UCH-1 (cell line): ENCODE measurements around the genes CXADR, JAM2 and CYYR1.

- RRBS, result no CpG with 5 or more reads among the region's 4 CpGs
Measured at GRCh38 chr21:16302783-16303255, 573.0 kb downstream of the USP25 start.

GRCh38 chr21:16533617-16534189 lies 803.9 kb downstream of the USP25 start:
- RRBS, result no CpG with 5 or more reads among the region's 7 CpGs

- RRBS, result no CpG with 5 or more reads among the region's 8 CpGs
Measured at GRCh38 chr21:16534969-16535612, 805.3 kb downstream of the USP25 start.

DNA sequence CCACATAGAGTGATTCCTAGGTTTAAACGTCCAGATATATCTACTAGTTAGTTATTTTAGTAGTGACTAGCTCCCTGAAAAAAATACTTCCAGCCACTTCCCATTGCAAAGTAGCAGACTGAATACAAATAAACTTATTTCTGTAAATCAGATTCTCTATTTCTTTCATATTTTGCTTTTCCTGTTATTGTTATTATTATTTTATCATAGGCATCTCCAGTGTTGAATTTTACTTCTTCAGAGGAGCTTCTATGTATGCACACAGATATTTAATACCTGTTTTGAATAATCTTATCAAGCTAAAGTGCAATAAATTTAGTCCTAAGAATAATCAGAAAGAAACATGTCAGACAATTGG lies 762.8 kb upstream of the CXADR start:
- RRBS, result no CpG with 5 or more reads among the region's 1 CpG

DNA sequence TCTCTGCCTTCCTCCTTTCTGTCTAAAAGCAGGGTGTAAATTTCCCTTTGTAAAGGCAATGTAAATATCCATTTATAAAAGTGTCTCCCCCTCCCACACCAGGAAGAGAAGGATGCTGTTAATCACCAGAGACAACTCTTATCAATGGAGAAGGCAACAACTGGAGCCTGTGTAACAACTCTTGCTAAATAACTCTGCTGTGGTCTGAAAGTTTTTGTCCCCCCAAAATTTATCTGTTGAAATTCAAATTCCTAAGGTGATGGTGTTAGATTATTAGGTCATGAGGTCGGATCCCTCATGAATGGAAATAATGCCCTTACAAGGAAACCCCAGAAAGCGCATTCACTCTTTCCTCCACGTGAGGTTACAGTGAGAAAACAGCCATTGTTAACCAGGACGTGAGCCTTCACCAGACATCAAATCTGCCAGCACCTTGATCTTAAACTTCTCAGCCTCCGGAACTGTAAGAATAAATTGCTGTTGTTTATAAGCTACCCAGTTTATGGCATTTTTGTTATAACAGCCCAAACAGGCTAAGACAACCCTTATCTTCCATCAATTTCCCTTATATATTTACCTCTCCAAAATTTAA lies 141.9 kb upstream of the CXADR start:
- RRBS, result no CpG with 5 or more reads among the region's 5 CpGs

GRCh38 chr21:17451440-17452063 lies 61.3 kb upstream of the CXADR start:
- RRBS, result no CpG with 5 or more reads among the region's 4 CpGs

DNA sequence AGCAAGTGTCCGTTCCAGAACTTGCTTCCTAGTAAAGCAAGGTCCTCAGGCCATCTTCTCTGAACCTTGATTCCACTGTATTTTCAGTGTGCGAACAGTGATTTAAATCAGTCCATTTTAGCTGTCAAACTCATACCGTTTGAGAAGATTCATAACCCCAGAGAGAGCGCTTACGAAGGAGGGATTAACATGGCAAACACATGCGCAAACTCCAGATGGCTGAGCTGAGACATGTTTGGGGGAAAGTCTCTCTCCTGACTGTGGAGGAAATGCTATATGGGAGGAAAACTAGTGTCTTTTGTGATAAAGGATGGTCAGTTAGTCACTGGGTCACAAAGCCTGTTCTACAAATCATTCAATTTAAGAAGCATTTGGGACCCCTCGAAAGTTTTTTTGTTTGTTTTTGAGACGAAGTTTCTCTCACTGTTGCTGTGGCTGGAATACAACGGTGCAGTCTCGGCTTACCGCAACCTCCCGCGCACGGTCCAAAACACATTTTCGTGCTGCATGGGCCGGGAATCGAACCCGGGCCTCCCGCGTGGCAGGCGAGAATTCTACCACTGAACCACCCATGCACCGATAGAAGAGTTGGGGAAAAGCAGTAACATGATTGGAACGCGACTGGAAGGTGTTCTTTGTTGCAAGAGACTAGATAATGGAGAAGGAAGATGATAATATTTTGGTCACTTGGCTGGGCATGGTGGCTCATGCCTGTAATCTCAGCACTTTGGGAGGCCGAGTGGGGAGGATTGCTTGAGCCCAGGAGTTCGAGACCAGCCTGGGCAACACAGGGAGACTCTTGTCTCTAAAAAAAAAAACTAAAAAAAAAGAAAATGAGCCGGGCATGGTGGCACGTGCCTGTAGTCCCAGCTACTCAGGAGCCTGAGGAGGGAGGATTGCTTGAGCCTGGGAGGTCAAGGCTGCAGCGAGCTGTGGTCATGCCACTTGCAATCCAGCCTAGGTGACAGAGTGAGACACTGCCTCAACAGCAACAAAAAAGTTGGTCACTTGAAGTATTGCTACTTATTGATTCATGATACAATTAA lies 58.2 kb upstream of the CXADR start:
- RRBS, result no CpG with 5 or more reads among the region's 29 CpGs

GRCh38 chr21:17512312-17513145 lies at the start of gene CXADR:
CXADR (plus strand) TSS chr21:17513043.
- RRBS, result no CpG with 5 or more reads among the region's 78 CpGs

- RRBS, result no CpG with 5 or more reads among the region's 16 CpGs
Measured at GRCh38 chr21:18857509-18858170, 454.1 kb upstream of the TMPRSS15 start.

DNA sequence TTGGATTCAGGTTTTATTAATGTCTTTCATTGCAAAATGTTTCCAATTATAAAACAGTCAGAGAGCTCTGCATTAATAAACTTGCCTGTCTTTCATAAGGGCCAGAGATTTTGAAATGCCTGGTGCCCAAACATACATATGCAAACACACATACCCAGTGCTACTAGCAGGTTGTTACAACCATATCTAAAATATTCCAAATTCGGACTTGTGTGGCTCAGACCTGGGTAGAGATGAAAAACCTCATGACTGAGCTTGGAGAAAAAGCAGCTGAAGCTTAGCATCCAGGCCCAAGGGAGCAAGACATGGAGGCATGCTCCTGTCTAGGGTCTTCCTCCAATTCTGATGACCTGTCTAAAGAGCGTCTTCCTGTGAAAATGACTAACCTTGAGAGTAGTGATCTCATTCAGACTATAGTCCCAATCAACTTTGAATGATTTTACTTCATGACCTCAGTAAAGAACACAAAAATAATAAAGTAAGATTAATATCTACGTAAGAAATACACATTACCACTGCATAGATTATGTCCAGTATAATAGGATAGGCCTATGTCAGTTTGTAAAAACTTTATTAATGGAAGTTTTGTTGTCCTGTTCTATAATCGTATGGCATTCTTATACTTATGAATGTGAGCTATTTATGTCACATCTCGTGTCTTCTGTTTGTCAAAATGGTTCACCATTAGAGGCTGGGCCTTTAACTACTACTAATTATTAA lies 201.1 kb downstream of the NCAM2 start:
- RRBS, result no CpG with 5 or more reads among the region's 5 CpGs

DNA sequence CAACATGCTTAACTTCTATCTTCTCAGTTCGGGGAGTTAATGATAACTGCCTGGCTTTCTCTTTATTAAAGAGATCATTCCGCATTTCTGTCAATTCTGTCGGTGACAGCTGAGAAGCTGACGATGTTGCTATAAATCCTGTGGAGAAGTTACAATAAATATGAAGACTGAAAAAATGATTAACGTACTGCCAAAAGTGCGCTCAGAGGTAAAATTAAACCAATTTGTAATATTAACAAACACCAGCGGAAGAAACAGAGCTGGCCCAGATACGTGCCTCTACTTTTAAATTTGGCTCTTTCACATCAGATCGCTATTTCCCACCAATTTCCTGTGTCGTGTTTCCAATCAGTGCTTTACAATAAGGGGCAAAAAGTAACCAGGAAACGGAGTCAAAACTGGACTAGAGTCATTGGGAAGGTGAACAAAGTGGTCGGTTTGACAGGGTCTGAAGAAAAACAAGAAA lies 730 bp downstream of the MRPL39 start:
- RRBS, result no CpG with 5 or more reads among the region's 12 CpGs

DNA sequence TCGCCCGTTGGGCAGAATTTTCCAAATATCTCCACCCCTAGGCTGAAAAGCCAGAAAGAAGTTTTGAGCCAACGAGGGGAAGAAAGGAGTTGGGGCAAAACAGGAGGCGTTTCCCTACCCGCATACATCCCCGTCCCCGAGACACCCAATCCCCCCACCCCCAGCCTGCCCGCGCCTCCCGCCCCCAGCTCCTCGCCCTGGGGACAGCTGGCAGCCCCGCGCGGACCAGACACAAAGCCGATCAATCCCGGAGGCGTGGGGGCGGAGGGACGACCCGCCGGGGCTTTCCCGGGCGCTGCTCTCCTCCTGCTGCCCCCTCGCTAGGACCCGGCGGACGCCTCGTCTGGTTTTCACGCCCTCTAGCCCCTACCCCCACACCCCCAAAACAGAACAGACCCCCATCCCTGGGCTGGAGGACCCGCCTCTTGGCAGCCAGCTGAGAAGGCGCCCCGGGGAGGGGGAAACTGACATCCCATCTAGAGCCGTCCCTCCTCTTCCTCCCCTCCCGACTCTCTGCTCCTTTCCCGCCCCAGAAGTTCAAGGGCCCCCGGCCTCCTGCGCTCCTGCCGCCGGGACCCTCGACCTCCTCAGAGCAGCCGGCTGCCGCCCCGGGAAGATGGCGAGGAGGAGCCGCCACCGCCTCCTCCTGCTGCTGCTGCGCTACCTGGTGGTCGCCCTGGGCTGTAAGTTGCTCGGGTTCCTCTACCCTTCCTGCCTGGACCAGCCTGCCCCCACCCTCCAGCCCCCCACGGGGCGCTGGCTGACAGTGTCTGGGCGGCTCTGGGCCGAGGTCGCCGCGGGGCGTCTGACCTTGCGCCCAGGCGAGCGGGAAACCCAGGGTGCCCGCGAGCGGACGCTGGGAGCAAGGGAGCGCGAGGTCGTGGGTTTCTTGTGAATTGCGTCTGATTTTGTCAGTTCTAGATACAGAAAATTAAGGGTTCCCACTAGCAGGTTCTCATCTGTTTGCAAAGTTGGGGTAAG lies at the start of gene JAM2:
TSS of gene JAM2 (plus strand) at position 53 of the 981 bp plus-strand sequence.
- RRBS, result 6% methylated on average over 6 of the region's 68 CpGs

DNA sequence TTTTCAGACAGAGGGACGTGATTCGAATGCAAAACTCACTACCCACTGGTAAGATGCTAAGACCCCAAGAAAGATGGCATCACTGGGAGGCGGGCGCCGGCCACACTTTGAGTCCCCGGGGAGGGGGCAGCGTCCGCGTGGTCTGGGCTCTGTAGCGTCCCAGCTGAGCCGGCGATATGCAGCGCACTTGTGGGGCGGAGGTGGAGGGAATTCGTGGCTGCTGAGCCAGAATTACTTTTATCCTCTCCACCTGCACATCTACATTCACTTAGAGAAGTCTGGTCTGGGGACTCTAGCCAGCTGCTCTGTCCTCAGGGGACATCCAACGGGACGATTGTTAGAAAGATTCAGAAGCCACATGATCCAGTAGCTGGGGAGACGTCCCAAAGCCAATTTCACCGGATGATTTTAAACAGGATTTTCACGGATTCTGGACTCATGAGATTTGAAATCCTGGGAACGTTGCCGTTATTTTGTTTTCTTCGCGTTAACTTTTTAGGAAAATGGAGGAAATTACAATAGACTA lies 1.2 kb downstream of the JAM2 start:
- RRBS, result 10% methylated on average over 6 of the region's 24 CpGs

DNA sequence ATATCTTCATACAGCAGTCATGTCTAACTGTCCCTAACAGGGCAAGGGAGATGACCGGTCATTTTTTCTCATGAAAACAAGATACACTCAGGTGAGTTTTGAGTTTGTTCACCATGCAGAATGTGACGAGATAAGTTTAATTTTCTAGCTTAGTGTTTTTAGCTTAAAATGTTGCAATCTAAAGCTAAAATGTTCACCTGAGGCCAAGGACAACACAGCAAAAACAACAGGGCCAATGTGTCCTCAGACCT lies 144.3 kb downstream of the GABPA start:
- RRBS, result no CpG with 5 or more reads among the region's 2 CpGs

DNA sequence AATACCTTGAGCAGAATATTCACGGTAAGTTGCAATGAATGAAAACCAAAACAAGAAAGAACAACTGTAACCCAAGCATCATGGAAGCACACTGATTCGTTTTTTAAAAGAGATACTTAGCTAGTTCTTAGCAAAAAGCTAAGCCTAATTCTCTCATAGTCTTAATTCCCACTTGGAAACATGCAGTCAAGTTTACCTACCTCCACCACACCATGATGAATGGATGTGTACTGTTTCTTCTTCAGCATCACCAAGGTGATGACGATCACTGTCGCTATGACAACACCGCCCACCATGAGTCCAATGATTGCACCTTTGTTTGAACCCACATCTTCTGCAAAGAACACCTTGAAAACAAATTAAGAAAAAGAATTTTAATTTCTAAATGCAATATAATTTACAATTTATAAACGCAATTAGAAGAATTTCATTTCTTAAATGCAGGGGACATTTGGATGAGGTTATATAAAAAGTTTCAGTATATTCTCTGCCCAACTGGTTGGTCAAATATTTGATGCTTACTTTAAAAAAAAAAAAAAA lies 156.8 kb downstream of the GABPA start:
- RRBS, result no CpG with 5 or more reads among the region's 6 CpGs

DNA sequence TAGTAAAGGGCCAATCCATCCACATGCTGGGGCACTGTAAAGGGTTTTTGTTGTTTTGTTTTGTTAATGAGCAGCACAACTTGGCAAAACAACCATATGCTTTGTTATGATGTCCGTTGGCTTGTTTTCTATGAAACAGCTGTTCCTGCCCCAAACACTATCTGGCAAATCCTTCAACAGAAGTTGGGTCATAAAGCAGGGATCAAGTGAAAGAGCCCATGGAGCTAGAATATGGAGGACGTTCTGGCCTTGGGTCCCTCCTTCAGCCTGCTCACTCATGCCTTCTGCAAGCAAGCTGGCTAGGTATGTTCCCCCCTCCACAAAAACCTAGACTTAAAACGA lies 183.6 kb downstream of the APP start:
- RRBS, result no CpG with 5 or more reads among the region's 3 CpGs

DNA sequence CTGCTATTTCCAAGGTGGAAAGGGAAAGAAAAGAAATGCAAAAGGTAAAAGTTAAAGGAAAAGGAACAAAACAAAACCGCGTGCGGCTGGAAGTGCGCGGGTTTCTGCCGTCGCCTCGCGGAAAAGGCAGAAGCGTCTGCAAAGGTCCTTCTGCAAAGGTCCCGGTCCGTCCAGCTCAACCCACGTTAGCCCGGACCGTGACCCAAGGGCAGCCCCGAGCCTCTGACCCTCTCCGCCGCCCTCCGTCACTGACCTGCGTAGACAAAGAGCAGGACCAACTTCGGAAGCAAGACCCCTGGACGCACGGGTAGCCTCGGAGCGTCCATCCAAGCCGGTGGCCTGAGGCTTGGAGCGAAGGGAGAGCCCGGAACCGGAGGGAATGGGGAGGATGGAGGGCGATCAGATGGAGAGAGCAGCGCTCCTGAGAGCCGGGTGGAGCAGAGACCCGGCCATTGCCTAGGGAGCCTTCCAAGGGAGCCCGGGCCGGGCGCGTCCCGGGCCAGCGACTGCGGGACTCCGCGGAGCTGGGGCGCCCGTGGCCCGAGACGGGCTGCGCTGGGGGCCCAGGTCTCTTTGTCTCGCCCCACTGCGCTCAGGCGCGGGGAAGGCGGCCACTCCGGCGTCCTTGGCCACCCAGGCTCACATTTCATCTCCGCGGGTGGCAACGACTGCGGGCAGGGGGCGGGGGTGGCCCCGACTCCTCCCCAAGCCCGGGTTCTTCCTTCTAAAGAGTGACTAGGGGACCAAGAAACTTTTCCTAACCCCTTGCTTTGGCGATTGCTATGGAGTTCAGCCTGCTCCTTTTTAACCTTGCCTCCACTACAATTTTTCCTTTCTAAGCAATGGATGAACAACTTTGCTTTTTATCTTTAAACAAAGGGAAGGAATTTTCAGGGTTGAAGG lies at the start of gene CYYR1:
TSS of gene CYYR1 (minus strand) at position 672 of the 903 bp plus-strand sequence.
- RRBS, result 20% methylated on average over 9 of the region's 62 CpGs

GRCh38 chr21:26833608-26834355 lies 11.4 kb downstream of the ADAMTS1 start:
- RRBS, result no CpG with 5 or more reads among the region's 7 CpGs

- RRBS, result no CpG with 5 or more reads among the region's 4 CpGs
Measured at GRCh38 chr21:26834937-26835353, 10.3 kb downstream of the ADAMTS1 start.

- RRBS, result 5% methylated on average over 3 of the region's 15 CpGs
Measured at GRCh38 chr21:26842819-26843443, 2.3 kb downstream of the ADAMTS1 start.